Heart (tissue), 3 donors: ENCODE measurements around a stretch of chr9.

DNA sequence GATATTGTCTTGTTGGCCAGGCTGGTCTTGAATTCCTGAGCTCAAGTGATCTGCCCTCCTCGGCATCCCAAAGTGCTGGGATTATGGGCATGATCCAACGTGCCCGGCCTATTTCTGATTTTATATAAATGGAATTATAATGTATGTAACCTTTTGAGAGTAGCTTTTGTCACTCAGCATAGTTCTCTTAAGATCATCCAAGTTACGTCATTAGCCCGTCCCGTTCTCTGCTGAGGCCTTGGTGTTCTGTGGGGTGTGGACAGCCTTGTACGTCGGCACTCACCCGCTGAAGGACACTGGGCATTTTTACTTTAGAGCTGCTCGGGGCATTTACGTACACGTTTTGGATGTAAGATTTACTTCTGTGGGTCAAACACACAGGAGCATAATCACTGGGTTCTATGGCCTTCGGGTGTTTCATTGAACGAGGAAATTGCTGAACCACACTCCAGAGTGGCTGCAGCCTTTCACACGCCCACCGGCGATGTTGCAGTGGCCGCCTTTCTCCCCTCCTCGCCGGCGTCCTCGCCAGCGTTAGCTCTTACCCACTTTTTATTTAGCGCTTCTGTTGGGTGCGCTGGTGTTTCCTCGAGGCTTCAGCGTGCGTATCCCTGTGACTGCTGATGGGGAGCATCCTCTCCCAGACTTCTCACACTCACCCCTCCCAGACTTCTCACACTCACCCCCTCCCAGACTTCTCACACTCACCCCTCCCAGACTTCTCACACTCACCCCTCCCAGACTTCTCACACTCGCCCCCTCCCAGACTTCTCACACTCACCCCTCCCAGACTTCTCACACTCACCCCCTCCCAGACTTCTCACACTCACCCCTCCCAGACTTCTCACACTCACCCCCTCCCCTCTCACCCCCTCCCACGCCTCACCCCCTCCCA lies 101.9 kb downstream of the EHMT1 start:
- RAMPAGE, long total RNA, 2 experiments: no peak in any of the 2 experiments

GRCh38 chr9:137788572-137788918 lies 89.0 kb upstream of the CACNA1B start:
- RAMPAGE, long total RNA, 2 experiments: no peak in any of the 2 experiments